ENCODE measurements around the genes ATP8A1, TXK and OCIAD1.

GRCh38 chr4:41991346-41991756, 1.0 kb downstream of the SLC30A9 start:
- PRO-cap, 2 experiments, result no peak in any of the 2 experiments

GRCh38 chr4:42656758-42658029, at the start of gene ATP8A1:
Gene ATP8A1 (minus strand): TSS chr4:42657105.
- PRO-cap, 2 experiments, result peak in 2 of 2 experiments; most common plus-strand start chr4:42657527 (in 2); most common minus-strand start chr4:42657093 (in 2)

GRCh38 chr4:43846774-43847102, 601.9 kb downstream of the KCTD8 start:
- PRO-cap, 2 experiments, result no peak in any of the 2 experiments

- PRO-cap, 2 experiments, result no peak in any of the 2 experiments
Observed at GRCh38 chr4:44016547-44017347, 431.9 kb downstream of the KCTD8 start.

DNA sequence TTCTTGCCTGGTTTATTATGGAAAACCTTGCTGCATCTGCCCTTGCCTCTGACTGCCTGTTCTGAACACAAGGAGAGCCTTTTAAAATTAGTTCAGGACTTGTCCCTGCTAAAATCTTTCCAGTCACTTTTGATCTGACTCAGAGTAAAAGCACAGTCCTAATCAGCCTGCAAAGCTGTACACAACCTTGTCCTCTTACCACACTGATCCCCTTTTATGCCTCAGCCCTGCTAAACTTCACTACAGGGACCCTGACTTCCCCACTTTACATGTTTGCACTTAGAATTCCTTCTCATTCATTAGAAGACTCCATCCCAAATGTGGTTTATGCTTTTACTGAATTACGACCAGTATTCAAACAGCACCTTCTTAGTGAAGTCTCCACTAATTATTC, 6.4 kb downstream of the GABRA4 start:
- PRO-cap, 2 experiments, result no peak in any of the 2 experiments

DNA sequence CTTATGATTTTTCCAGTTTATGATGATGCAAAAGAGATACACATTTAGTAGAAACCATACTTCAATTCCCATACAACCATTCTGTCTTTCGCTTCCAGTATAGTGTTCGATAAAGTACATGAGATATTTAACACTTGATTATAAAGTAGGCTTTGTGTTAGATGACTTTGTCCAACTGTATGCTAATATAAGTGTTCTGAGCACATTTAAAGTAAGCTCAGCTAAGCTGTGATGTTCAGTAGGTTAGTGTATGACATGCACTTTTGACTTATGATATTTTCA, 8.2 kb downstream of the ATP10D start:
- PRO-cap, 2 experiments, result no peak in any of the 2 experiments

- PRO-cap, 2 experiments, result no peak in any of the 2 experiments
Observed at GRCh38 chr4:47531597-47532356, 46.7 kb downstream of the ATP10D start.

GRCh38 chr4:47643080-47643441, 158.0 kb downstream of the ATP10D start:
- PRO-cap, 2 experiments, result no peak in any of the 2 experiments

DNA sequence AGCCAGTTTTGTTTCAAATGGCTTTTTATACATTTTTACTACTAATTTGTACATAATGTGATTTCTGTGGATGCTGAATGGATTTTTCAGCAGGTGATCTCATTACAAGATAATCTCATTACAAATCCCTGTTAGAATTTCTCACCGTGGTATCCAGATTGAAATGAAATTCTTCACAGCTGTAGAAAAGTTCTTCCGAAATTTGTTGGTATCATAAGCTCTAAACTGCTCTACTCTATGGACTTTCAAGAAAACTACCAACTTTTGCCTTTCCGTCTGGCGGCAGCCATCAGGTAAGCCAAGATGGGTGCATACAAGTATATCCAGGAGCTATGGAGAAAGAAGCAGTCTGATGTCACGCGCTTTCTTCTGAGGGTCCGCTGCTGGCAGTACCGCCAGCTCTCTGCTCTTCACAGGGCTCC, 131.8 kb downstream of the CORIN start:
- PRO-cap, 2 experiments, result no peak in any of the 2 experiments

DNA sequence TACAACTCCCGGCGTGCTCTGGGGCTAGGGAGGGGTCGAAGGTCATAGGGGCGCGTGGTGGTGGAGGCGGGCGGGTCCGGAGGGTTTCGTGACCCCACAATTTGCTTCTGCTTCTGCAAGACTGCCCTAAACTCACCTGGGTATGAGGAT, 267 bp upstream of the NFXL1 start:
- PRO-cap, 2 experiments, result peak in 2 of 2 experiments; most common plus-strand start position 31 of the sequence (in 1)

DNA sequence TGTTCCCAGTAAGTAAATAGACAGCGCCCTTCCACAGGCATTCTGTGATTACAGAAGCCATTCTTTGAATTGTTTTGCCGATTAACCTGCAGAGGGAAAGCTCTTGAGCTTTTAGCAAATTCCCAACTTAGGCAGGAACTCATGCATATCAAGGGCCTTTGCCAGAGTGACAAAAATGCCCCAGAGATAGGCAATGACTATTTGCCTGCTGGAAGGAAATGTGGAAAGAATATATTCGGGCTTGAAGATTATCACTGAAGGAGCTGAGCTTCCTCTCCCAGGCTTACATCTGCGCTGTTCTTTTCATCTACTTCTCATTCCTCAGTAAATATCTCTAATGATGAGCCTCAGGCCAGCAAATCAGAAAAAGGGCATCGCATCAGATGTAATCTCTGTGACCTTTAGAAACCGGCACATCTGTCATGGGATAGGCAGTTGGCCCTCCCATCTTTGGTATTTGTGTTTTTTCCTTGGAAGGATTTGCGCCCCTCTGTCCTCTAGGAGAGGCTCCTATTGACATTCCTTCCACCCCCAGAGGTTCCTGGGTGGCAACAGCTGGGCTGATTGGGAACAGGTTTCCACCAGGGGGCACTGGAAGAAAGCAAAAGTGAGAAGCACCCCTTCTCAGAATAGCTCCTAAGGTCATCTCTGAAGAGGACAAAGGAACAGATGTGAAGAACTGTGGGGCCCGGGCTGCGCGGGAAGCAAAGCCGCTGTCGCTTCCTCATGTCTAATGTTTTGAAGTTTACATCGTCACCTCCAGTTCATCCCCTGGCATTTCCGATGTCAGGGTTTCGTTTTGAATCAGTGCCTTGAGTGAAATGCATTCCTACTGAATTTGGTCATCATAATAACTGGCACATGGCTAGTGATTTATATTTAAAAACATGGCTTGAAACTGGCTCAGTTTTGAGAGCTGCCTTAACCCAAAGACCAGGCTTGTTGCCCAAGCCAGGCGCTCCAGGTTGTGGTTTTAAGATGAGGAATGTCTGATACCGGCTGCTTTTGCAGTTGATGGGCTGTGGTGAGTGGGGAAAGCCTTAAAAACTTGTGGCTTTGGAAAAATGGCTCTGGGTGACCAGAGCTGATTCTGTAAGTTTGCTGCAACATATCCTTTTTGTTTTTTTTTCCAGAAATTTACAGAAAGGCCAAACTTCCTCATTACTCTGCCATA, 6.3 kb downstream of the TXK start:
- PRO-cap, 2 experiments, result no peak in any of the 2 experiments

DNA sequence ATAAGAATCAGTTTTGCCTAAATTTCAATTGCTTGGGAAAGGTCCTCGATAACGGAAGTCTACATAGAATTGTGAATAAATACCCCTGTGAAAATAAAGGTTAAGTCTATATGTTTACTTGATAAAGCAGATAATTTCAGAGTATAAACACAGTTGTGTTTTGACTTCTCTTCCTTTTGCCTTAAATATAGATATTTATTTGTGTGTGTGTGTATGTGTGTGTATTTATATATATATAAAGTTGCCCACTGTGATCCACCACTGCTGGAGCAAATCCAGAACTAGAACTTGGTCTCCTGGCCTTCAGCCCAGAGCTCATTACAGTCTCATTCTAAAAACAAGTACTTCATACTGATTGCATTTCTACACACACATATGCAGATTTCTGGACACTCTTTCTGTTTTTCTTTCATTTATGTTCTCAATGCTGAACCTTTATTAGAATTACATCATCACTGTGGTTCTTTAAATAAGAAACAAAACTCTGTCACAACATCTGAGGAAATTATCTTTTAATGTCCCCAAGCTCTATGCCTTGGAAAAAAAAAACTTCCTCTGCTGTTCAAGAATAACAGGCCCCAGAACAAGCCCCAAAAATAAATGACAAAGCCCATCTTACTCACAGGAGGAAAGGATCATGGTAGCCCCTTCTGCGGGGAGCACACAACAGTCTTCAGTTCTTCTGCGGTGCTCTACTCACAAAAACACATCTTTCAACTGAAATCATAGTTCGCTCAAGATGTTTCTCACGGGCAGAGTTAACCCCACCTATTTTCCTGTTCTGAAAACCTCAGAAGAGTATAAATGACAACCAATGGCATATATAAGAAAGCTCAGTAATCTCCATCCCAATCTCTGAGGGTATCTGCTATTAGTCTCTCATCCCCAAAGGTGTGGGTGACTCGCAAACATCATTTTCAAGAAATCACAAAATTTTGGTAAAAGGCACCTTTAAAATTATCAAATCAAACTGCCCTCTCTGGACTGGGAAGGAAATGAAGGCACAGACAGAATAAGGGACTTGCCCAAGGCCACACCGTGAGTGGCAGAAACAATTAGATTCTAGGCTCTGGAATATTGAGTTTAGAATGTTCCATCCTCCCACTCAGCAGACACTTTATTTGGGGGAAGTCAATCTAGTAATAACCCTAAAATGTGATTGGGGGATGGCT, at the start of gene TXK:
Gene TXK, minus strand, starts transcription at position 719 of the 1,172 bp plus-strand sequence.
- PRO-cap, 2 experiments, result peak in 1 of 2 experiments; most common minus-strand start position 698 of the sequence (in 1)

DNA sequence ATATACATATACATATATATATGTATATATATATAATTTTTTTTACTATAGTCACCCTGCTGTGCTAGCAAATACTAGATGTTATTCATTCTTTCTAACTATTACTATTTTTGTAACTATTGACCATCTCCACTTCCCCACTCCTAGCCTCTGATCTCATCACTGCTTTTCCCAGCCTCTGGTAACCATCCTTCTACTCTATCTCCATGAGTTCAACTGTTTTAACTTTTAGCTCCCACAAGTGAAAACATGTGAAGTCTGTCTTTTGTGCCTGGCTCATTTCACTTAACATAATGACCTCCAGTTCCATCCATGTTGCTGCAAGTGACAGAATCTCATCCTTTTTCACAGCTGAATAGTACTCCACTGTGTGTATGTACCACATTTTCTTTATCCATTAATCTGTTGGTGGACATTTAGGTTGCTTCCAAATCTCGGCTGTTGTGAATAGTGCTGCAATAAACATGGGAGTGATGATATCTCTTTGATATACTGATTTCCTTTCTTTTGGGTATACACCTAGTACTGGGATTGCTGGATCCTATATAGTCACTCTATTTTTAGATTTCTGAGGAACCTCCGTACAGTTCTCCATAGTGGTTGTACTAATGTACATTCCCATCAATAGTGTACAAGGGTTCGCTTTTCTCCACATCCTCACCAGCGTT, 109.5 kb downstream of the FRYL start:
- PRO-cap, 2 experiments, result no peak in any of the 2 experiments

DNA sequence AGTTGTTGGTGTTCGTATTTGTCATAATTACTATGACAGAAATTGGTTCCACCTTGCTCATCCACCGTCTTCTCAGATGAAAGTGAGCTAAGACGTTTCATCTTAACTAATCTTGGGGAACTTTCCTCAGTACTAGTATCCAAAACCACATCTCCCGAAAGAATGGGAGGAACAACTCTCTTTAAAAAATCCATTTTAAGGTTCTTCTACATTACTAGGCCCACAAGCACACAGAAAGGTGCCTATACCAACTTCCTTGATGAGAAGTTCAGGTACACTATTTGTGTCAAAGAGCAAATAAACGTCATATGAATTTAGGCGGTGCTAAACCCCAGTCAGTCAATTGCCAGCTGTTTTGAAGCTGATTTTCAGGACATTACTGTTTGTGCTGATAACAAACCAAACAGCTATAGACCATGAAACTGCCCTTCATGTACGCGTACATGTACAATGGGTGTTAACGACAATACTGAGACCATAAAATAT, 99.1 kb downstream of the FRYL start:
- PRO-cap, 2 experiments, result peak in 1 of 2 experiments; most common minus-strand start position 74 of the sequence (in 1)

DNA sequence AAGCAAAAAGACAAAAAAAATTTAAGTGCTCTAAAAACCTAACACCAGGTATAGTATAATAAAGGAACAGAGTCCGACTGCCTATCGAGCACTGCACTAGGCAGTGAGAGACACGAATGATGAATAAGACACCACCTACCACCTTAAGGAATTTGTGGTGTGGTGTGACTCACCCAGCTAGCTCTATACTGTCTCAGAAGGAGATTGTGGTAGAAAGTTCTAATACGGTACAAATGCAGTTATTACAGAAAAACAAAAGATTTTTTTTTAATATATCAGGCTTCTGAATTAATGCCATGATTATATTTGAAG, 80.2 kb downstream of the FRYL start:
- PRO-cap, 2 experiments, result no peak in any of the 2 experiments

- PRO-cap, 2 experiments, result no peak in any of the 2 experiments
Observed at GRCh38 chr4:48728749-48729361, 51.2 kb downstream of the FRYL start.

GRCh38 chr4:48830703-48831720, at the start of gene OCIAD1:
Gene OCIAD1 (plus strand): TSS chr4:48831088.
- PRO-cap, 2 experiments, result peak in 2 of 2 experiments; most common plus-strand start chr4:48831391 (in 2); most common minus-strand start chr4:48830852 (in 1)

DNA sequence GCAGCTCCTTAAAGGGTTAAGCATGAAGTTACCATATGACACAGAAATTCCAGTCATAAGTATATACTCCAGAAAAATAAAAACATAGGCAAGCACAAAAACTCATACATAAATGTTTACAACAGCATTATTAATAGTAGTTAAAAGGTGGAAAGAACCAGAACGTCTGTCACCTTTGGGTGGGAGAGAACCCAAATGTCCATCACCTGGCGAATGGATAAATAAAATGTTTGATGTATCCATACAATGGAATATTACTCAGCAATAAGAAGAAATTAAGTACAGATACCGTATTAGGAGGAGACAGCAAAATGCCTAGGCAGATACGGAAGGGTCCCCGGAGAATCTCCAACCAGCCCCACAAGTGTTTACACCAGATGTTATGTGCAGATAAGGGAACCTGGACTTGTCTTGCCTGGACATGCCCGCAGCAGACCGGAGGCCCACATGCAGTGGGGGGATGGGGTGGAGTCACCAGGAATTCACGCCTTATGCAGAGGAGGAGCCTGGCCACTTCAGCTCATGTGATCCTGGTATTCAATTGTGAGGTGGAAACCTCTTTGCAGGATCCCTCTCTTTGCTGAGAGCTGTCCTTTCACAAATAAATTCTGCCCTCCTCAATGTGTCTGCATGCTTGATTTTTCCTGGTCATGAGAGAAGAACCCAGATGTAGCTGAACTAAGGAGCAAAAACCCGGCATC, 508.7 kb downstream of the CWH43 start:
- PRO-cap, 2 experiments, result no peak in any of the 2 experiments

DNA sequence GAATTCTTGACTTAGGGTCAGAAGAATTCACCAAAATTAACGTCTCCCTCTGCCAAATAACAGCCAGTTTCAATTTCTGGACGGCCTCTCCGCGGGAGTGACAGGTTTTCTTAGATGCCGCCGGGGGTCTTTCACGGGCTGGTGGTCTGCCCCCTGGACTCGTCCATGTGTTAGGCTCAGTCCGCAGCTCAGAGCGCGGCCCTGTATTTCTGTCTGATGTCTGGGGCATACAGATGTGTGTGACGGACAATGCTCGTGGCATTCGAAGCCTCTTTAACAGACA, 904 bp upstream of the DCUN1D4 start:
- PRO-cap, 2 experiments, result no peak in any of the 2 experiments

- PRO-cap, 2 experiments, result no peak in any of the 2 experiments
Observed at GRCh38 chr4:52033292-52033928, 4.7 kb downstream of the SGCB start.

Data from Colon Carcinoma Metastatic in the Lung (tissue), 2 donors.